H4 (cell line): ENCODE results near the genes PDS5A and RHOH.

- RAMPAGE, long total RNA, result no peak
Observed at GRCh38 chr4:38226091-38226446, 265.9 kb downstream of the PTTG2 start.

DNA sequence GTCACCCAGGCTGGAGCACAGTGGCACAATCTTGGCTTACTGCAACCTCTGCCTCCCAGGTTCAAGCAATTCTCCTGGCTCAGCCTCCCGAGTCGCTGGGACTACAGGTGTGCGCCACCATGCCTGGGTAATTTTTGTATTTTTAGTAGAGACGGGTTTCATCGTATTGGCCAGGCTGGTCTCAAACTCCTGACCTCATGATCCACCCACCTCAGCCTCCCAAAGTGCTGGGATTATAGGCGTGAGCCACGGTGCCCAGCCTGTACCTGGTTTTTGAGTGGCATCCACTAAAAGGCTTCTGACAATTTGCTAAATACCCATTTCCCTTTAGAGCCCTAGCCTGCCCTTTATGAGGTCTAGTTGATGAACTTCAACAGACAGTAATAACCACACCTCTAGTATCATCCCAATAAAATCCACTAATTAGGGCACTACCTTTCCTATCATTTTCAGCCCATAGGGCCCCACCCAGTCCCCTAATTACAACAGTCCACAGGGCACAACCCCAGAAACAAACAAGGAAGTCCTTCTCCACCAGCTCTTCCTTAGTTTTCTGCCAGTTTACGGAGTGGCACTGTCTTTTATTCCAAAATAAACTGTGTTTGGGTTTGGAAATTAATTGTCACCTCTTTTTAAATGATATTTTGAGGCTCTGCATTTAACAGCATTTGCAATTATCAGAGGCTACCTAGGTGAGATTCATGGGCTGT, 303.7 kb downstream of the PTTG2 start:
- RAMPAGE, long total RNA, result no peak

DNA sequence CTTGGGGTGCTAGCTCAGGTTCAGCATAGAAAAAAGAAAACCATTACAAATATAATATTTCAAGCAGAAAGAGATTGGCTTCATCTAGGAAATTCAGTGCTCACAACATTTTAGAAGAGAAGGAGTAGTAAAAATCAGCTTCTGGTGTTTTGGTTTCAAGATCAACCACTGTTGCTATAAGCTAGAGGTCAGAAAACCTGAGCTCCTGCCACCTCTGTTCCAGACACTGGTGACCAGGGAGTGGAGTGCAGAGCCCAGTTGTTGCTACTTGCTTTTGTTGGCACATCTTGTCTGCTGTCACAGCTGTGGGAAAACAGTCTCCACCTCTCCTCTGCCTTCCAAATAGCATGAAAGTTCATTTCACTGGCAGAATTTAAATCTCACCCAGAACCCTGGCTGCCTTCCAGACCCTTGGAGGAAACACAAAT, 297.6 kb upstream of the KLF3 start:
- RAMPAGE, long total RNA, result no peak

DNA sequence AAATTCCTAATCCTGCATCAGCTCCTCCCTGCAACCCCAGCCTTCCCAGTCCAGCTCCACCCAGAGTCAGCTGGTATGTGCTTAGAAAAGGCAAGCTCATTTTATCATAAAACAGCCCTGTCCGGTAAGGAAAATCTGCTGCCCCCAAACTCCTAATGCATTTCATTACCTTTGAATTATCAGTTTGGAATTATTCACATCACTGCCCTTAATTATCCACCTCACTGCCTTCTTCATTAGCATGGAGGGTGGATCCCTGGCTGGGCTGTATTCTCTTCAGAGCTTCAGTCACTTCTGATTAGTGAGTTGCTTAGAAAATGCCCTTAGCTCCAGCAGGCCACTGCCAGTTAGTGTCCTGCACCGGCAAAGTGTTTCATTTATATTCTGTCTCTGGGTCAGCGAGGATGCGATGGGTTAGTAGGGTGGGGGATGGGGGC, 174.9 kb upstream of the KLF3 start:
- RAMPAGE, long total RNA, result no peak

- RAMPAGE, long total RNA, result no peak
Observed at GRCh38 chr4:38661449-38661938, 2.5 kb upstream of the KLF3 start.

GRCh38 chr4:38671627-38672088, 7.7 kb downstream of the KLF3 start:
- RAMPAGE, long total RNA, result no peak

DNA sequence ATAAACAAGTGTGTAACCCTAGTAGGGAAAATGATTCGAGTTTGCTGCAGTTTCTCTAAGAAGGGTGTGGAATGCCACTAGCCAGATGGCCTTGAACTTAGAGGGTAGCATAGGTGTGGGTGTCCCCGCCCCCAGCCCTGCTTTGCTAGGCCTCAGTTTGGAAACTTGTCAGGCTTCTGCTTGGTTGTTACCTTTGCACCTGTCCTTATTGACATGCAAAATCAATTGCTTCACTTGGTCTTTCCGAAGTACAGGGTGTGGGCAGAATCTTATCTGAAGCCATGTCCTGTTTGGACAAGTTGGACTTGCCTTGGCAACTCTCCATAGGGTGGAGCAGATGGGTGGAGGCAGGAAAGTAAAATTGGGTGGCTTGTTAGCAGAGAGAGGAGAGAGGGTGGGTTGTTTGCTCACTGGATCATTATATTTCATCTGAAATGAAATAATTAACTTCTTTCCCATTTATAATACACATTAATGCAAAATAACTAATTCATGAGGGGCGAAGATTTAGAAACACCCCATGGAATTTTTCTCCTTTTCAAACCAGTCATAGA, 9.6 kb downstream of the KLF3 start:
- RAMPAGE, long total RNA, result no peak

DNA sequence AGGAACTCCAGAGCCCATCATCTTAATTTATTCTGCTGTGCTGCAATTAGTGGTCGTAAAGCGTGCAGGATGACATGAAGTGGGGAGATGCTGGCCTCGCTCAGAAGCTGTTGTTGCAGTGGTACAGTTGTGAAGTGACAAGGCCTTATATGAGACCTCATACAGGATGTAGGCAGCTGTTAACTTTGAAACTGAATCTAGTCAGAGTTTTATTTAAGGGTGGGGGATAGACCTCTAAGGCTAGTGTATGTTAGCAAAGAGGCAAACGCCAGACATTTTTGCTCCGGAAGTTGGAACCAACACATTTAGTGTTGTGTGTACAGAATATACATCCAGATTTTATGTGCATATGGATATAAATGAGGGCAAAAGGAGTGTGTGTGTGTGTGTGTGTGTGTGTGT, 13.5 kb downstream of the KLF3 start:
- RAMPAGE, long total RNA, result no peak

DNA sequence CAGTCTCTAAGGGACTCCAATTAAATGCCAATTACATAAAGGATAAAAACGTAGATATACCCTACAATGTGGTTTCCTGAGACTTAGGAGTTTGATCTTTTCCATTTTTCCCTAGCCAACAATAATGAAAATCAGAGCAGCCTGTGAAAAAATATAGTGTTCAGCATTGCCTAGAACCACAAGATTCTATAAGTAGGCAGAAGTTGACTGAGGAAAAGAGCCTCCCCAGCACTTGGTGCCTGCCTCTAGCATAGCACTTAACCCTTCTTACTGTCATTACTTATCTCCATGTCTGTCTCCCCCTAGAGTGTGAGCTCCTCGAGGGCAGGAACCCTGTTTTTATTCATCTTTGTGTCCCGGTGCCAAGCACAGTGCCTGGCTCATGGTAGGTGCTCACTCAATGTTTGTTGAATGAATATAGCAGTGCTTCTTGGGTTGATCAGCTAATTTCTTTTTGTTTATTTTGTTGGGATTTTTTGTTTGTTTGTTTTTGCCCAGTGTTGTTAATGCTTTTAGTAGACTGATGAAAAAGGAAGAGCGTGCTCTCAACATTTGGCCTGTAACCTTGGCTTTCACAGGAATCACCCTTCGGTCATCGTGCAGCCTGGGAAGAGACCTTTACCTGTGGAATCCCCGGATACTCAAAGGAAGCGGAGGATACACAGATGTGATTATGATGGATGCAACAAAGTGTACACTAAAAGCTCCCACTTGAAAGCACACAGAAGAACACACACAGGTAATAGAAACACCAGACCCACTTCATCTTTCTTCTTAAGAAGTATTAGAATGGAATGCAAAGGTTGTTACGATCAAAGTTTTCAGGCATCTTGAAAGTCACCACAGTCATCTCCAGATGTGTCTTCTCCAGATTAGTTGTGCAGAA, 30.4 kb downstream of the KLF3 start:
- RAMPAGE, long total RNA, result no peak

DNA sequence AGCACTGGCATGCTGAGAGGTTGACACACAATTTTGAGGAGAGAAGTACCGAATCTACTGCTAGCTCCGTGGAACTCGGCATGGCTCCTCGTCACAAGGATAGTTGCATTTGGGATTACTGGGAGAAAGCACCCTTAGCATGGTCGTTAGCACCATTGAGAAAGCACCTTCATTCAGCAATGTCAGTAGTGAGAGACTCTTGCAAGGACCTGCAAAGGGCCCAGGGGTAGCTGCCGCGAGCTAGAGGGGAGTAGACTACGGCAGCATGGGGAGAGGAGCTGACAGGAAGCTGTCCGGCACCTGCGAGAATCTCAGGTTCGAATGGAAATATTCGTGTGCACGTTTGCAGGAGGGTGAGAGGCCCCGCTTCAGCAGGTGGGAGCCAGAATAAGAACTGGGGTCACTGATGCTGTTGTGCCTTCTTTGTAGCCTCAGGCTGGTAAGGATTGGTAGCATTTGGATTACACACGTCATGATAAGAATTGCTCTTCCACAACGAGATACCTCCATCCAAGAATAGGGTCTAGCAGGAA, 20.2 kb downstream of the TLR10 start:
- RAMPAGE, long total RNA, result no peak

GRCh38 chr4:38825383-38825739, 20.8 kb upstream of the TLR1 start:
- RAMPAGE, long total RNA, result no peak

DNA sequence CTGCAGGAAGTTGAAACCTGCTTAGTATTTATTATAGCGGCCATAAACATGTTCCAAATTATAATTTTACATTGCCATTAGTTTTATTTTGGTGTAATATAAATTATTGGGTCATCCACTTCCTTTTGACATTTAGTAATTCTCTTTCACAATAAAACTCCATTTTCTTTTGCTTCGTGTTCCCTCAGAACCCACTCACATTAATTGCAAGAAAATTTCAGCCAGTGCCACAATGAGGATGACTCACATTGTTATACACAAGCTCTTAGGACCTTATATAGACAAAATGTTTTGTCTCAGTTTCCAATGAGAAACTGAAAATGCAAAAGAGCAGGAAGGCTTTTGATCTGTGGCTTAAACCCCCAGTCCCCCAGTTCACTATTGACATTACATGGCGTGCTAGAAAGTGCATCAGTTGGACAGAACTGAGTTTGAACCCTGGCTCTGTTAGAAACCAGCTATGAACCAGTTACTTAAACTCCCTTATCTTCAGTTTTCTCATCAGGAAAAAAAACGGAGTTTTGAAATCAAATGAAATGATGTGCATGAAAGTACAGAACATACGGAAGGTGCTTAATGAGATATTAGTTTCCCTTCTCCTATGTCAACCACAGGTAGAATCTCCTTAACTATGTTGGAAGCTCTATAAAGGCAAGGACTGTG, 50.9 kb downstream of the TMEM156 start:
- RAMPAGE, long total RNA, result no peak

- RAMPAGE, long total RNA, result no peak
Observed at GRCh38 chr4:39048209-39048681, 13.8 kb upstream of the KLHL5 start.

DNA sequence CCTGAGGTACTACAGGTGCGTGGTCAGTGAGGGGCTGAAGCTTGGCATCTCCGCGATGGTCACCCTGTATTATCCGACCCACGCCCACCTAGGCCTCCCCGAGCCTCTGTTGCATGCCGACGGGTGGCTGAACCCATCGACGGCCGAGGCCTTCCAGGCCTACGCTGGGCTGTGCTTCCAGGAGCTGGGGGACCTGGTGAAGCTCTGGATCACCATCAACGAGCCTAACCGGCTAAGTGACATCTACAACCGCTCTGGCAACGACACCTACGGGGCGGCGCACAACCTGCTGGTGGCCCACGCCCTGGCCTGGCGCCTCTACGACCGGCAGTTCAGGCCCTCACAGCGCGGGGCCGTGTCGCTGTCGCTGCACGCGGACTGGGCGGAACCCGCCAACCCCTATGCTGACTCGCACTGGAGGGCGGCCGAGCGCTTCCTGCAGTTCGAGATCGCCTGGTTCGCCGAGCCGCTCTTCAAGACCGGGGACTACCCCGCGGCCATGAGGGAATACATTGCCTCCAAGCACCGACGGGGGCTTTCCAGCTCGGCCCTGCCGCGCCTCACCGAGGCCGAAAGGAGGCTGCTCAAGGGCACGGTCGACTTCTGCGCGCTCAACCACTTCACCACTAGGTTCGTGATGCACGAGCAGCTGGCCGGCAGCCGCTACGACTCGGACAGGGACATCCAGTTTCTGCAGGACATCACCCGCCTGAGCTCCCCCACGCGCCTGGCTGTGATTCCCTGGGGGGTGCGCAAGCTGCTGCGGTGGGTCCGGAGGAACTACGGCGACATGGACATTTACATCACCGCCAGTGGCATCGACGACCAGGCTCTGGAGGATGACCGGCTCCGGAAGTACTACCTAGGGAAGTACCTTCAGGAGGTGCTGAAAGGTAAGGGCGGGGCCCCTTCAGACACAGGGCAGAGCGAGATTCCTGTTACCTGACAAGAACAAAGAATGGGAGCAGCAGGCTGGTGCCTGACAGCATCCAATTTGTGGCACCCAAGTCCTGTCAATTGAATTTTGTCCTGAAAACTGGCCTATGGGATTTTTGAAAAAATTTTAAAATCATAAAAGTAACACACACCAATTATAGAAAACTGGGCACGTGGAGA, 11.8 kb downstream of the RPL9 start:
- RAMPAGE, long total RNA, result no peak

GRCh38 chr4:39655814-39656294, 17.2 kb upstream of the SMIM14 start:
- RAMPAGE, long total RNA, result no peak

- RAMPAGE, long total RNA, result no peak
Observed at GRCh38 chr4:39977796-39978558, at the start of gene PDS5A. TSS of gene PDS5A (minus strand) at chr4:39977911.

GRCh38 chr4:40055283-40055706, 1.4 kb upstream of the N4BP2 start:
- RAMPAGE, long total RNA, result no peak

DNA sequence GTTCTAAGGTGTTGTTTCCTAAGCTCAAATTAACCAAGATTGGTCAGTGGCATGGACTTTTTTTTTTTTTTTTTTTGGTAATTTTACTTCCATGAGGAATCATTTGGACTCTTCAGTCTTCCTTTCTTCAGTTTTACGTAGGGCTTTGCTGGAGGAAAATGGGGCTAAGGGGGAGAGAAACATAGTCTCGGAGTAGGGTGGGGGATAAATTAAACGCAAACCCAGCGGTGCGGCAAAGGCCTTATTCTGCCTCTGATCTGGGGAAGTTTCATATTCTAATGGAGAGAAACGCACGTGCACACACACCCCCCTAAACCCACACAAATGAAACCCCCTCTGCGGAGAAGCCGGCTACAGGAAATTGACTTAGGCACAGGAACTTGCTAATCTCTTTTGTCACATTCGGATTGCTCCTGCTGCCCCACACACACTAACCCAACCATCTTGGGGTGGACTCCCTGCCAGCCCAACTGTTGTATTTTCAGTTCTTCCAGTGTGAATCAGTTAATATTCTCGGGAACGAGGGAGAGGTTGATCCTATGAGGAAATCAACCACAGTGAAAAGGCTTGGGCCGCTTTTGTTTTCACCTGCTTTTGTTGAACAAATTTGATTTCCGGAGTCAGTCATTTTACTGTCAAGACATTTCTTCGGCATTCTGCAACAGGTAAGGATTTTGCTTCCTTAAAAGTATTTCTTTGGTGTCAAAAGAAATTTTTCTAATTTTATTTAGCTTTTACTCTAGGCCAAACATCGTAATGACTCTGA, at the start of gene RHOH:
Gene RHOH, plus strand, starts transcription at position 396 of the 766 bp plus-strand sequence.
- RAMPAGE, long total RNA, result no peak

- RAMPAGE, long total RNA, result no peak
Observed at GRCh38 chr4:40200939-40201239, 4.1 kb downstream of the RHOH start.

GRCh38 chr4:40225276-40225867, 28.5 kb downstream of the RHOH start:
- RAMPAGE, long total RNA, result no peak